Tongue (tissue), 2 donors: ENCODE results near the gene SOHLH2.

DNA sequence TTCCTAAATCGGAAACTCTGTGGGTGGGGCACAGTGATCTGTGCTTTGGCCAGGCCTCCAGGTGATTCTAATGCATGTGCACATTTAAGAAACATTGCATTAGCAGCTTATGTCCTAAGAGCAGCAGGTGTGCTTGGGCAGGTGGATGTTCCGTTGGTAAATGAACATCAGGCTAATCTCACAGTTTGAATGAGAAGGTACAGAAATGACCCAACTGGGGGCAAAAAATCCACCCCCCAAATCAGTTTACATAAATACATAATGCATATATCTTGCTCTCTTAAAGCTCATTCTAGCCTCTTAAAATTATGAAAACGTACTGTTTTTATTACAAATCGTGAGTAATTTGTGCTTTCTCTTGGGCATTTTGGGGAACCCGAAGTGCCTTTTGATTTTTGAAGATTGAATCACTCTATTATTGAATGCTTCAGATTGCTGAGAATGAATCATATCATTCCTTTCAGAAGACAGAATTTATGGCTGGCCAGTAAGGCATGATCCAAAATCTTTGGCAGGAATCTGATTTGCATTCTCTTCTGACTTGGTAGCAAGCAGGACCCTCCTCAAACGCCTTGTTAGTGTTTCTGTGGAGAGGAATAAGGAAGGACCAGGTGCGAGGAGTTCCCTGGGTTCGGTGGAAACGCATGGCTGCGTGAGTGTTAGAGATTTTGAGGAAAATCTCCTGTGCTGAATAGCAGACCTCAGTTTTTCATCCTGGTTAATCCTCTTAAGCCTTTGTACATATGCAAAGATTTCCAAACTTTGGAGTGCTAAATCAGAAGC lies 49.6 kb downstream of the STARD13 start:
- RAMPAGE, long total RNA, result no peak

- RAMPAGE, long total RNA, result no peak
Observed at GRCh38 chr13:33263990-33264541, 21.5 kb downstream of the STARD13 start.

DNA sequence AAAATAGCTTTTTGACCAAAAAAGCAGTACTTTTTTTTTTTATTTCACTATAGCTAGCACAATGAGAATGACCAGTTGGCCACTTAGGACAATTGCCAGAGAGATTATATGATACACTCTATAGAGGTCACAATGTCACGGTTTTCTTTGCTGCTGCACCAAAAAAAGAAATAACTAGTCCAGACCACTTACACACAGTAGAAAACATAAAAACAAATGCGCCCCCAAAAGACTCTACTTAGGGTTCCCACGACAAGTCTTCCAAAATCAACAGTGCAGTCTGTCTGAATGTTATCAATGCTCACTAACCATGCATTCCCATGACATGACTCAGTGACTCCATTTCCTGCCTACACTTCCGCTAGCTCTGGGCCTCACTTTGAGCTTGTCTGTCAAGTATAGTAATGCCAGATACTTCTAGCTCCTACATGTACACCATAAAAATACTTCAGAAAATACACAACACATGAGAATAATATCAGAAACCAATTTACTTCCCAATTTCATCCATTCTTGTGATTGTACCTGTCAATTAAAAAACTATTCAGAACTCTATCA lies 209.2 kb upstream of the STARD13 start:
- RAMPAGE, long total RNA, result no peak

DNA sequence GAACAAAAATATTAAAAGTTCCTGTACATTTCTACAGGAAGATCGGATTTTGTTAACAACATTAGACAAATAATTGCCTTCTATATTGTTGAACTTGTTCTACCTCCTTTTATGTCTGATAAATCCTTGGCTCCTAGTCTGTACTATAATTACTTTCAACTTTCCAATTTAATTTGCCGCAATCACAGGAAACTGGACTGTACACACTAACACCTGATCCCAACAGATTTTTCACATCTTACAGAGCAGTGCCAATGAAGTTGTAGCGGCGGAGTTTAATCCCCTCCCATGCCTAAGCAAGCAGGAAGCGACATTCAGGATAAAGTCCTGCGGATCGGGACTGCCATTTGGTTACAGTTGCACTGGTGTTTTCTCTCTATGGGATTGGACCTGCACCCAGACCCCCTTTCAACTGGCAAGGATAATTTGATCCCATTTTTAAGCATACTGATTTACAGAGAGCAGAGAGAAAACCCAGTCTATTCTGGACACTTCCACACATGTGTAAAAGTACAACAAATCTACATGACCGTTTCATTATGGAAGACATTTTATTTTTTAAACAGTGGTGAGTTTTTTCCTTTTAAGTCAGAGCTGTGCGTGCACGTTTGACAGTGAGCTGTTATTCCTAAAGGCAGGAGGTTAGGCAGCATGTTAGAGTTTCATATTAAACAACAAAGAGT lies 141.9 kb upstream of the RFC3 start:
- RAMPAGE, long total RNA, result no peak

DNA sequence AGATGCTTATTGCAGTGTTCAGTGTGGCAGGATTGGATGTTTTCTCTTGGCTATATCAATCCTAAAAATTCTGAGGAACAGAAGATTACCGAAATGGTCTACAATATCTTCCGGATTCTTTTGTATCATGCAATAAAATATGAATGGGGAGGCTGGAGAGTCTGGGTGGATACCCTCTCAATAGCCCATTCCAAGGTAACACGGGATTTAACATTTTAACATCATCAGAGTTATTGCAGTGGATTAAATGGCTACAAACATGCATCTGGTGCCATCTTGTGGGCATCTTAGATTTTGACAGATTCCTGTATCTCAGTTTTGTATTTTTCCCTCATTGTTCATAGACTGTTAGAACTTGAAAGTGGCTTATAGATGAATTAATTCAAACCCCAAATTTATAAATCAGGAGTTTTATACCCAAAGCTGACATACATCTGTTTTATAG lies 215.0 kb downstream of the NBEA start:
- RAMPAGE, long total RNA, result no peak

DNA sequence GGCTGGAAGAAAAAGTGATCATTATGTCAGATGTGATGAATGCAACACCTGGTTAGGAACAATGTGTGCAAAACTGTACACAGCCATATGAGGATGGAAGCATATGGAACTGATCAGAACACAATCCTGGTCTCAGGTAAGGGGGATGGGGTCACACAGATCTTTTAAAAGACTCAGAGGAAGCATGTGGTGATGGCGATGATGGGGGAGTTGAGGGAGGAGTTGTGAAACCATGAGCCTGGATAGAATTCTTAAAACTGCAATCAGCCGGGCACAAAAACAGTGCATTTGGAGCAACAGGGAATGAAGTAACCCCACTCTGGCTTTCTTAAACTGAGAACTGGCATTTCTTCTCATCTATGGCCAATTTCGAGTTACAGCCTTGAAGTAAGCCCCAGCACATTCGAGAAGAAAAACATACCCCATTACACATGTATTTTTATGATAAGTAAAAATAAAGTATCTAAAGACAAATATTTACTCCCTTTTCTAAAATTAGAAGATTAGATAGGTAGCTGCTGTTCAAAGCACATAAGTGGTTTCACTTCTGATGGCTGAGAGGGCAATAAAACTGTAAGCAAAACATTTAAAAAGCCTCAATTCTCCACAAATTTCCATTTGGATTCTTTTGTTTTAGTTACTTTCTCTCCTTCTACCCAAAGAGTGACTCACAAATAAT lies 70.1 kb downstream of the DCLK1 start:
- RAMPAGE, long total RNA, result no peak

DNA sequence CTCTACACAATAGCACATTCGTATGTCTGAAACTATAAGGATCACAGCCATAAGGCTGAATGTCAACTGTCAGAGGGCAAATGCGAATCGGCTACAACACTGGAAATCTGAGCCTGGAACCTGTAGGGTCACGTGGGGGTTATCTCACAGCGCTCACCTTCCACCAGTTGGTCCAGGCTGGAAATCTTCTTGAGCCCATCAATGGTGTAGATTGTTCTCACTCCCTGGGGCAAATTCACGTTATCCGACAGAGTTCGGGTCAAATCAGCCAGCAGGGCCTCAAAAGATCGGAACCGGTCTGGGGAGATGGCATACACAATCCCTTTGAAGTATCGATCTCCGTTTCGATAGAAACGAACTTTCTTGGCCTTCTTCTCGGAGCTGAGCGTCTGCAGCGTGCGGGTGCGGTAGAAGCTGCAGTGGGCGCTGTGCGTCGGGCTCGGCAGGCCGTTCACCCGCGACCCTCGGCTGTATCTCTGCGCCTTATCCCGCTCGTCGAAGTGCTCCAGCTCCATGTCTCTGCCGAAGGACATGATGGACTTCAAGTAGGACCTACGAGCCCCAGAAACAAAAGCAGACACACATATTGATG lies 5.5 kb downstream of the DCLK1 start:
- RAMPAGE, long total RNA, result no peak

DNA sequence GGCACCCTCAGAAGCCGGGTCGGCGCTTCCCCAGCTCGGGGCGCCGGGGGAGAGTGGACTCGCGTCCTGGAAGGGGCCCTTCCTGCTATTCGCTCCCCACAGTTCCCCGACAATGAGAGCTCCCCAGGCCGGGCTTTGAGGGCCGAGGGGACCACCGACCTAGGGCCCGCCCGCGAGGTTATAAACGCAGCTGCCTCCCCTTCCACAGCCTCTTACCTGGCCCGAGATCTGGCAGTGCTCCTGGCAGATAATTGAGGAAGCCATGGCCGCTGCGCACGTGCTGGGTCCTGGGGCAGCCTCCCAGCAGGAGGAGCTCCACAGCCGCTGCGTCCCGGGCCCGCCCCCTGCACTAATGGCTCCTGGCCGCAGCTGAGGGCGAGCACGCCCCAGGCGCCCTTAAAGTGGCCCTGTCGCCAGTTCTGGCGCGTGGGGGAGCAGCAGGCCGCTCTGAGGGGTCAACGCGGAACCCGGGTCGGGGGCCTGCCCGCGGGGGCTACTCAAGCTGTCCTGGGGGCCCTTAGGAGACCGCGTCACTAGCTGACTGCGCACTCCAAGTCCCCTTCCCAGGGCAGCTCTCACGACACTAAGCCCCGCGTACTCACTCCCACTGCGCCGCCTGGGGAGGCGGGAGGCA lies at the start of gene SOHLH2:
TSS of gene SOHLH2 (minus strand) at position 294 of the 634 bp plus-strand sequence.
- RAMPAGE, long total RNA, result no peak

GRCh38 chr13:36343682-36344673 lies 2.2 kb downstream of the SPART start:
- RAMPAGE, long total RNA, result no peak

GRCh38 chr13:36543518-36544110 lies 111.3 kb downstream of the CCNA1 start:
- RAMPAGE, long total RNA, result no peak

GRCh38 chr13:36872448-36873046 lies 47.5 kb downstream of the SMAD9 start:
- RAMPAGE, long total RNA, result no peak

DNA sequence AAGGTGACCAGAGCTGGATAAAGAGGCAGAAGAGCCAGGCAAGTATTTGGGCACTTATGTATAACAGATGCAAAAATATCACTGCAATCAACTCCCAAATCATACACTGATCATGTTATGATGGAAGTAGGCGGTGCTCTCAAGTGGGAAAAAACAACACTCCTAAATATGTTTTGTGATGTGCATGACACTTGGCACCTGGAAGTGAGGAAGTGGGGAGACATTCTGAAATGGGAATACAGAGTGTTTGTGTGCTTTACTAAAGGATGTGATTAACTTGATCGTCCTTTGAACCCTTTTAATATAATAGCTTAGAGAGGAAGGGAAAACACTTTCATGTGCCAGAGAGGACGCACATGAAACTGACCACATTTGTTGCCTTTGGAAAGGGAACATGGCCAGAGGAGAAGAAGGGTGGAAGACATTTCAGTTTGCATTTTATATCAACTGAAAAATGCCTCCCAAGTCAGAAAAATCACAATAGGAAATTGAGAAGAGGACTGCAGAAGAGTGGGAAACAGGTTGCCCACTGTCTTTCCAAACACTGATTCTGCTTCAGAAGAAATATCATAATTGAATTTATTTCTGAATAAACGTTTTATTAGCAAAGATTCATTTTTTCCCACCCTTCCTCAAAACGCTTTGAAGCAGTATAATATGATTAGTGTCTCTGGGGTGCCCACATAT lies 31.3 kb downstream of the SMAD9 start:
- RAMPAGE, long total RNA, result no peak

DNA sequence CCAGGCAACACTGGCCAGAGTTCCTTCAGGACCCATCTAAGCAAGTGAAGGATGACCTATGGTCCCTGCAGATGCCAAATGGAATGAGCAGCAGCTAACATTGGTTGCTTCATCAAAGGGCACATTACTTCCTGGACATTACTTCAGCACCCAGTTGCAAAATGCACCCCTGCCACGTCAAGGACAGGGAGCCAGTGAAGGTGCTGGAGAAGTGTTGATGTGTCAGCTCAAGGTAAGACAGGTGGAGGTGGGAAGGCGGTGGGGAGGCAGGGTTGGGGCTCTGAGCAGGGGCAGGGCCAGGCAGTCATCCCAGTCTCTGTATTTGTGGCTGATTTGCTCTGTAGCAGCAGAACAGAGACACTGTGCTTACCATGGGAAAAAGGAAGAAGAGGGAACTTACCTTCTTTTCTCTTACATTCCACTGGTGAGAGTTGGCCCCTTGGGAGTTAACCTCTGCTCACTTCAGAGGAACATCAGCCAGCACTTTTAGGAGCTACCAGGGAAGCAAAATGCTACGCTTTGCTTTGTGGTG lies 14.5 kb downstream of the CSNK1A1L start:
- RAMPAGE, long total RNA, result no peak

DNA sequence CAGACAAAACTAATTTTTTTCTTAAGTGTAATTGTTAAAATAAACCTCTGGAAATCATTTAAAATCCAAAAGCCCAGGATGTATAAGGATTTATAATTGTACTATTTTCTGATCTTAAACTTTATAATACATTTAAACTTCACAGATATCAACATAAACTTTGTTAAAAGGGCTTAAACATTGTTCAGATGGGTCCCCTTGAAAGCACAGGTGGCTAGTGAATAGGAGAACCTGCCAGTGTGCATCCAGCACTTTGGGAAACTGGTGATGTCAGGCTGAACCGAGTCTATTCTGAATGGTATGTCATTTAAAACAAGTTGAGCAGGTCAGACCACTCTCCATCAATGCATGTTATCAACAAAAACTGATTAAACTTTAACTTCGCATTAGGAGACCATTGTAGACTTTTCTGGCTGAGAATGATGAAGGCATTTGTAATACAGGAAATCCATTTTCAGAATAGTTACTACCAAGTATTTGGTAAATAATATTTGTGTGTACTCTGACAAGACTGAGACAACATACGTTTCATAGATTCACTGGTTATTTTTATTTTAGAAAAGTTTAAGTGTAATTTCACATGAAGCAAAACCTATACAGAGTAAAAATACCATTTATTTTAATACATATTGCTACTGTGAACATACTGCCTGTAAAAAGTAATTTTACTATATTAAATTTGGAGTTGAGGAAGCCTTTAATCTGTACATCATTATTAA lies 50.1 kb upstream of the FREM2 start:
- RAMPAGE, long total RNA, result no peak

DNA sequence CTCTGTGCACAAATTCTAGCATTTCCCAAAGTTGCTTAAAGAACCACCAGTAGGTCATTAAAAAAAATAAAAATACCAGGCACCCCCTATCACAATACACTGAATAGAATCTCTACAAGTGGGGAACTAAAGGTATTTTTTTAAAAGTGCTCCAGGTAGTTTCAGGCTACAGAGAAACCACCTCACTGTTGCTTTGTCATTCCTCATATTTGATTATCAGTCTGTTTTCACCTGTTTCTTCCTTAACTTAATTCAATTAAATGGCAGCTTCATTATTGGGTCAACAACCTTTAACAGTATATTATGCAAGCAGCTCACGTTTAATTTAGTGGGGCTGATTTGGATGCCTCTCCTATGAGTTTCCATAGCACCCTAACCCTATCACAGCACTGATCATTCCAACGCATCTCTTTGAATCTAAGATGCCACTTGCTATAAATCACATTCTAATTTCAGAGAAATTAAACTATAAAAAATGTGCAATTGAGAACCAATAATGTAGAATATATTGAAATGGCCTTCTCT lies 16.4 kb downstream of the PROSER1 start:
- RAMPAGE, long total RNA, result no peak

DNA sequence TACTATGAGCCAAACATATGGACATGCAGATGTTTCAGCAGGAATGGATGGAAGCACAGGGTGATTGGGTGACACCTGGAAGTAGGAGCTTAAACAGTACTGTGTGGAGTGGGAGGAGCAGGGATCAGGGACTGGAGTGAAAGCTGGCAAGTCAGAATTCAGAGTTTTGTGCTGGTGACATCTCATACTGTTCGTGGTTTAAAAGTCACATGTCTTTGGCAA lies 408.2 kb downstream of the COG6 start:
- RAMPAGE, long total RNA, result no peak

GRCh38 chr13:40192465-40192788 lies 474.0 kb downstream of the FOXO1 start:
- RAMPAGE, long total RNA, result no peak

DNA sequence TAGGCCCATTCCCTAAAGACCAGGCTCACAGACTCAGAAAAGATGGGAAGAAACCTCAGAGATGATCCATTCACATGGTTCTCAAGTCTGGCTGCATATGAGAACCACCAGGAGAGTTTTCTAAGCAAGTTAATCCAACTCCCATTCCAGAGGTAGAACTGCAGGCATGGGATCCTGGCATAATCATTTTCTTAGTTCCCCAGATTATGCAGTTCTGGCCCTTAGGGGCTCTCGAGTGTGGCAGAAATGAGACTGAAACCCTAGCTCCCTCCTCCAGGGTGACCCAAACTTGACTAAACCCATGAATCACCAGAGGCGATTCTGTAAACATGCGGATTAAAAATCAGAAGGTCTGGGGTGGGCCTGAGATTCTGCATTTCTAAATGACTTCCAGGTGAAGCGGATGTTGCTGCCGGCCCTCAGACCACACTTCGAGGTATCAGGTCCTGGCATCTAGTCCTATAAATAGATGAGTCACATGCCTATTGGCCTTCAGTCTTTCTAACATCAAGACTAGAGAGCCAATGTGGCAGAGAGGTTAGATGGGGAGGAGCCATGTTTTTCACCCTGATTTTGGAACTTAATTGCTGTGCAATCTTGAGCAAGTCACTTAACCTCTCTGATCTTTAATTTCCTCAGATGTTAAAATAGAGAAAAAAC lies 431.3 kb downstream of the FOXO1 start:
- RAMPAGE, long total RNA, result no peak

- RAMPAGE, long total RNA, result no peak
Observed at GRCh38 chr13:40345820-40346325, 320.6 kb downstream of the FOXO1 start.

DNA sequence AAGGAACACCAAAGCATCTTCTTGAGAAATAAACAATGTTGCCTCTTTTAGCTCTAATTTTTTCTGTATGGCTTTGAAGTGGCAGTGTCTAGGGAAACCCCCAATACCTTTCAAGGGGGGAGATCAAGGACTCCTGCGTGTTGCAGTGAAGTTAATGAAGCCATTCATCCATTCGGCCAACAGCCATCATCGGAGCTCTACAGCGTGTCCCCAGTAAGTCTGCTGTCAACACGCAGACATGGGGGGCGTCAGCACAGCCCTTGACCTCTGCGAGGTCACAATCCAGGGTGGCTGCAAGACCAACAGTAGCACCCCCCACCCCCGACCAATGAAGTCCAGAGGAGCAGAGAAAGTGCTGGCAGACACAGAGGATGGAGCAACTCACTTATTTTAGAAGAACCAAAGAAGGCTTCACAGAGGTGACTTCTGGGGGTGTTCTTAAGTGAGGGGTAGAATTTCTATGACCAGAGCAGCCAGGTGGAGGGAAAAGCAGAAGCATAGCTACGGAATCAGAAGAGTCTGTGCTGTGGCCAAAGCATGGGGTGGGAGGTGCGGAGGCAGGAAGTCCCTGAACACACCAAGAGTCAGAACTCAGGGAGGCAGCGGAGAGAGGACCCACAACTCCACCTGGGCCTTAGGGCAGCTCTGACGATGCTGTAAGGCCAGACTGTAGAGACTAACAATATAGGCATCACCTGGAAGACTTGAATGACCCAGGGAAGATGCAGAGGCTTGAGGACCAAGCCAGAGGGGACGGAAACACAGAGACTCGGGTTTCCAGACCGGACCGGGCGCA lies 185.4 kb downstream of the FOXO1 start:
- RAMPAGE, long total RNA, result no peak